Measurements from ENCODE around the gene LRBA.

DNA sequence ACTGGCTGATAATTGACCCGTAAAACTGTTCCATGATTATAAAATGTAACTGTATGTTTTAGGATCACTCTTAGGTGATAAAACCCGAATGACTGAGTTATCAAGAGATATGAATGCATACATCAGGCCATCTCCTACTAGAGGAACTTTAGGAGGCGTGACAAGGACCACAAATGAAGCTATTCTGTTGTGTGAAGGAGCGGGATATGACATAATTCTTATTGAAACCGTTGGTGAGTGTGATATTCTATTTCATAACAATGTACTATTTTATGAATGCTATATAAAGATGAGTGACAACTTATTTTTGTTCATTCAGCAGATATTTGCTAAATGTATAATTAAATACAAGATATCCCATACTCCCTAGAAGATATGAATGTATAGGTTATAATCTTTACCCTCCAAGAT, 26.7 kb downstream of the MMAA start:
- PRO-cap = no peak
- RRBS = no CpG with 5 or more reads among the region's 5 CpGs

GRCh38 chr4:145650332-145650908, 29.5 kb upstream of the C4orf51 start:
- PRO-cap = no peak
- RRBS = no CpG with 5 or more reads among the region's 12 CpGs

DNA sequence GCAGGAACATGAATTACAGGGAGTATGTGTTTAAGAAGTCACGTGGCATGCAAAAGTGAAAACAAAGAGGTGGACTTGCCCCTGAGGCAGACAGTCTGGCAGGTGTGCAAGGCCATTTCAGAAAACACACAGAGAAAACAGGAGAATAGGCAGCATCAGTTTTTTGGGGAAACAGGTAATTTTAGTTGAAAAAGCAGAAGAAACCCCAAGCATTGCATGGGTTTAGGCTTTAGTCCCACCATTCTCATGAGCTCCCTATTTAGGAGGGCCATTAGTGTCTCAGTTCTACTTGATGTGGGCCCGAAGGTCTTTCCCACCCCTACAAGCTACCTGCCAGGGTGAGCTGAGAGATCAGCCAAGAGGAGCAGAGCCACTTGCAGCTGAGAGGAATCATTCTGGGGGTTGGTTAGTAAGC, 29.6 kb downstream of the C4orf51 start:
- PRO-cap = no peak
- RRBS = no CpG with 5 or more reads among the region's 2 CpGs

DNA sequence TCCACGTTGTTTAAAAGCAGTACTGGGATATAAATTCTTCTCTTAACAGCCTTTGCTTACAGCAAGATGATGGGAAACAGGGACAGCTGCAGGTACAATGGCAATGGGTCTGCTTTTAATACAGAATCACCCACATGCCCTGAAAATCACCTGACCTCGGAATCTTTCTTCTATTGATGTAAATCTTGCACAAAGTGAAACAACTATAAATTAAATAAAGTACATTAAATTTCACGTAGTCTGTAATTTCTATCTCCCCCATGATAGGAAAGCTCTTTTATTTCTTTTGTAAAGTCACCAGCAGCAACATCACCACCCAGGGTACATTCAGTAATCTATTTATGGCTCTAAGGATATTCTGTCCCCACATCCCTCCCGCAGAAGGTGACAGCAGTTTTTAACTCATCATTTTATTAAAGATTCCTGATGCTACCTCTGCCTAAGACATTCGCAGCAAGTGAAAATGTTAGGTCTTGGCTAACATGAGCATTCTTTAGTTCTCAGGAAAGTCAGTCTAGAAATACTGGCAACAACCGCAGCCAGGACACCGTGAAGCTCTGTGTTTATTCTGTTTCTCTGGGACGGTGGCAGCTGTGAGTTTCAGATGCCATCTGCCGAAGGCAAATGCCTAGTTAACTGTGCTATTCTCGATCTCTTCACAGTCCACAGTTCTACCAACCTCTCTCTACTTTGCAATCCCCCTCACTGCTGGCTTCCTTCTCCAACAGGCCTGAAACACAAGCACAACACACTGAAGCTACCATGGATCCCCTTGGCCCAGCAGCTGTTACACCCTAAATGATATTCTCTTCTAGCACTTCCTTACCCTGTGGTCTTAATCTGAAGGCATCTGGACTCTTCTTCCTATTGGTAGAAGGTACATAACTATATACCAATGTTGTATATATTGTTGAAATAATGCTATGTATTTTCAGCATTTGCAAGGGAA, 119.0 kb downstream of the ZNF827 start:
- PRO-cap = no peak
- RRBS = no CpG with 5 or more reads among the region's 10 CpGs

GRCh38 chr4:146108801-146109166, 66.7 kb upstream of the LSM6 start:
- PRO-cap = no peak
- RRBS = no CpG with 5 or more reads among the region's 1 CpG

DNA sequence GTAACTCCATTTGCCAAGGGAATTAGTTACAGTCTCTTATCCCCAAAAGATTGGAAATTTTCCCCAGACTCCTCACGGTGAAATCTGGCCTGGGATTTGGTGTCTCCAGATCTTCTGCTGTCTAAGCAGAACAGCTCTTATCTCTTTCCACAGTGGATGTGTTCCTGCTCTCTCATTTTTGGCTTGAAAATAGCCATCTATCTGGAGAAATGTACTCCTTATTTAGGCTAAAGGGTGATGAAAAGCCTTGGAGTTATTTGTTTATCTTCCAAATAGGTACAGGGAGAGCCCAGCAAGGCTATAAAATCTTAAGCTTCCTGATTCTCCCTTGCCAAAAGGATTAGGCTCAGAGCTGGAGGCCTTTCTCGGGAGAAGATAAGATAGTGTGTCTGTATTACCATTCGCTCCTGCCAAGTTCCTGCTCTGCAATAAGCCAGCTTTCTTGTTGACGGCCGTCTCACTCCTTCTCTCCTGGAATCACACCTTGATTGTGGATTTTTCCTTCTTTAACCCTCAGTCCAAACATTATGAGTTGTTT, 171.7 kb upstream of the TTC29 start:
- PRO-cap = no peak
- RRBS = no CpG with 5 or more reads among the region's 5 CpGs

- PRO-cap = unidirectional peak, plus-strand start at chr4:147683370; unidirectional peak, plus-strand start at chr4:147683391
- RRBS = no CpG with 5 or more reads among the region's 11 CpGs
Measured at GRCh38 chr4:147683064-147683560, 851 bp downstream of the PRMT9 start.

- PRO-cap = no peak
- RRBS = no CpG with 5 or more reads among the region's 14 CpGs
Measured at GRCh38 chr4:147733537-147734531, 1.9 kb downstream of the ARHGAP10 start.

- PRO-cap = no peak
- RRBS = no CpG with 5 or more reads among the region's 1 CpG
Measured at GRCh38 chr4:147756066-147756321, 24.1 kb downstream of the ARHGAP10 start.

DNA sequence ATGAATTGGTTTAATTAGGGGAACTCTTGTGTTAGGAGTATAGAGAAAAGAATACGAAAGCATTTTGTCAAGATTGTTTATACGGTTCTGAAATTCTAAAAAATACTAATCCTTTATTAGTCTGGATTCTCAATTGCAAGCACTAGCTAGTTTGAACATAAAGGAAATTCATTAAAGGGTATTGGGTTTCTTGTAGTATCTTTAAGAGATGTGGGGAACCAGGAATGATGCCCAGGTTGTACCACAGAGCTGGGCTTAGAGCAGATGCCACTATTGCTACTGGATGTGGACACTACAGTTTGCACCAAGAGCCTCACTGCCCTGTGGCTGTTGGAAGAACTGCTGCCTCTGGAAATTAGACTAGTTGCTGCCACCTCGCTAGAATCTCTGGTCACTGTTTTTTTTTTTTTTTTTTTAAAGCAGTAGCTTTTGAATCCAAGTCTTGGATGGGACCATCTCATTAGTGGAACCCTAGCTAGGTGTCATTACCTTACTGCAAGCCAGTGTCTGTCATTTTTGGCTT, 105.4 kb downstream of the ARHGAP10 start:
- PRO-cap = no peak
- RRBS = no CpG with 5 or more reads among the region's 3 CpGs

- PRO-cap = no peak
- RRBS = no CpG with 5 or more reads among the region's 14 CpGs
Measured at GRCh38 chr4:148202993-148204049, 238.9 kb downstream of the NR3C2 start.

- PRO-cap = no peak
- RRBS = no CpG with 5 or more reads among the region's 2 CpGs
Measured at GRCh38 chr4:148283776-148283977, 158.5 kb downstream of the NR3C2 start.

- PRO-cap = no peak
- RRBS = no CpG with 5 or more reads among the region's 4 CpGs
Measured at GRCh38 chr4:148412012-148412523, 30.1 kb downstream of the NR3C2 start.

- PRO-cap = no peak
- RRBS = no CpG with 5 or more reads among the region's 5 CpGs
Measured at GRCh38 chr4:148422910-148423796, 19.1 kb downstream of the NR3C2 start.

DNA sequence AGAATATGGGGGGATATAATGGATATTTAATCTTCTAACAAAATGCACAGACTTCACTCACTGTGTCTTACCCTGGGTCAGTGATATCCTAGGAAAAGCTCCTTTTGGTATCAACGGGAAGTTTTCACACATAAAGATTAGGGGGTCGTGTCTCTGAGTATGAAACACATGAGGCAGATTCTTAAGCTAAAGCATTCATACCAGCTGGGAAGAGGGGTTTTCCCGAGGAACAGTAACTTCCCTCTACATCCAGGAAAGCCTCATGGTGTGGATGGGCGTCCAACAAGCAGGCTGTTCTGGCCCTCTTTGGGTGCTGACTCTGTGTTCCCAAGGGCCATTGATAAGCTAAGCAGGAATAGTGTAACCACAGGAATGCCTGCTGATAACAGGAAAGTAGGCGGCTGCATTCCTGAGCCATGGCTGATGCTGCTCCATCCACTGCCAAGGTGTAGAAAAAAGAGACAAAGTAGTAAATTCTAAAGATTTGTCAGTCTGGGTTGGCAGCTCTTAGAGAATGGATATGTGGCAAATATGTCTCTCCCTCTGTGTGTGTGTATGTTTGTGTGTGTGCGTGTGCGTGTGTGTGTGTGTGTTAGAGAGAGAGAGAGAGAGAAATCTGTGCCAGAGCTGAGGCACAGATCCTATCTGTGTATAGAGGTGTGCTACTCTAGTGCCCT, 352.9 kb upstream of the NR3C2 start:
- PRO-cap = no peak
- RRBS = no CpG with 5 or more reads among the region's 7 CpGs

DNA sequence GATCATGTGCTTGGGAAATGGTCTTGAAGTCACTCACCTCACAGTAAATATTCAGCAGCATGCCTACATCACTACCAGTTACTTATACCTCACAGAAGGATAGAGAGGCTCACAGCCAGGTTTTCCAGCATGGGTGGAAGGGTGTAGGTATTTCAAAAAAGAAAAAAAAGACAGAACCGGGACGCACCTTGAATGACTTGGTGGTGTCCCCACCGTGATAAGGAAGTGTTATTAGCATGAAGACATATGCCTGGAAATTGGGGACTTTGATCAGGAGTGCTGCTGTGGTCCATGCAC, 633.6 kb downstream of the IQCM start:
- PRO-cap = no peak
- RRBS = no CpG with 5 or more reads among the region's 3 CpGs

DNA sequence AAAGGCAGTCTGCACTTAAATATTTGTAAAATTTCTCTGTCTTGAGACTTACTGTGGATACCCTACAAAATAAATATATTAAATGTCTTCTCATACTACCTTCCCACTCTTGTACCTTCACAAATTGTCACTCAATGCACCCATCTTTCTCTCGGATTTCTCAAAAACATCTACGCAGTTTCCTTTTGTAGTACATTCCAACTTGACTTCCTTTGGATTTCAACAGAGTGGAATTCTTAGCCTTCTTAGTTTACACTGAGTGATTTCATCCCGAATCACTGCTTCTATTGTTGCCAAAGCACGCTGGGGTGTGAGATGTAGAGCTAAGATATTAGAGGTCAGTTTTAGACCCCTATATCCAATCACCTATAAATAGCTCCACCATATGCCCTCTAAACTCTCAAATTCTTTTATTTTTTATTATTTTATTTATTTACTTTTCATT, 71.5 kb upstream of the MAB21L2 start:
- PRO-cap = no peak
- RRBS = no CpG with 5 or more reads among the region's 4 CpGs

DNA sequence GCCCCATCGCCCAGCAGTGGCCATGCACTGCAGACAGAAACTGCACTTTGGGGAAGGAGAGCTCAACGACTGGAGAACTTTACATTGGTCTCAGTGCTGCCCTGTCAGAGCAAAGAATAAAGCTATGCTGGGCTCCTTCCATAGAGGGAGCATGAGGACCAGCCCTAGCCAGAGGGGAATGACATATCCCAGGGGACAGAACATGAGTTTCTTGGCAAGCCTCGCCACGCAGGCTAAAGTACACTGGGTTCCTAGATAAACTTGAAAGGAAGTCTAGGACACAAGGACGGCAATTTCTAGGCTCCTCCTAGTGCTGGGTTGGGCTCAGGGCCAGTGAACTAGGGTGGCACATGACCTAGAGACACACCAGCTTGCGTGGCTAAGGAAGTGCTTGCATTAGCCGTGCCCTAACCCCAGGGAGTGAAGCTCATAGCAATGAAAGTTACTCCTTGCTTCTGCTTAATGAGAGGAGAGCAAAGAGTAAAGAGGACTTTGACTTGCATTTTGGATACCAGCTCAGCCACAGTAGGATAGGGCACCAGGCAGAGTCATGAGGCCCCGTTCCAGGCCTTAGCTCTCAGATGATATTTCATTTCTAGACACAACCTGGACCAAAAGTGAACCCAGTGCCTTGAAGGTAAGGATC, 141.0 kb downstream of the MAB21L2 start:
- PRO-cap = no peak
- RRBS = no CpG with 5 or more reads among the region's 8 CpGs

GRCh38 chr4:151014872-151015508, at the start of gene LRBA:
Gene LRBA (minus strand): TSS chr4:151015284.
- PRO-cap = bidirectional peak, plus-strand start at chr4:151015110, minus-strand start at chr4:151015078; bidirectional peak, plus-strand start at chr4:151015417, minus-strand start at chr4:151015284
- RRBS = no CpG with 5 or more reads among the region's 26 CpGs

- PRO-cap = no peak
- RRBS = no CpG with 5 or more reads among the region's 10 CpGs
Measured at GRCh38 chr4:151102880-151103519, 3.6 kb downstream of the RPS3A start.

Measured in Caco-2 (cell line).